Myometrial cell (primary cell): Measurements from ENCODE around the gene PDE4A.

- RAMPAGE, long total RNA, result no peak
Measured at GRCh38 chr19:10109542-10110034, 1.9 kb upstream of the P2RY11 start.

GRCh38 chr19:10110035-10110908 is 1.2 kb upstream of the P2RY11 start:
- RAMPAGE, long total RNA, result no peak

- RAMPAGE, long total RNA, result no peak
Measured at GRCh38 chr19:10172771-10173612, 21.8 kb downstream of the DNMT1 start.

DNA sequence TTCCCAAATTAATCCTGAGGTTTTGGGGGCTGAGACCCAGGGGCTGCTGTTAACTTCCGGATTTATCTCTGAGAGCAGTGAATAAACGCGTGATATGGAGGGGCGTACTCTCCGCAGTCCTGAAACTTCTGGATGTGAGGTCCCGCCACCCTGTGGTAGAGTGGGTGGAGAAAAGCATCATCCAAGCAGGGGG is 671 bp downstream of the RAVER1 start:
- RAMPAGE, long total RNA, result no peak

GRCh38 chr19:10395996-10396251 is 7.4 kb downstream of the CDC37 start:
- RAMPAGE, long total RNA, result no peak

- RAMPAGE, long total RNA, result no peak
Measured at GRCh38 chr19:10412132-10412726, 8.1 kb upstream of the PDE4A start.

GRCh38 chr19:10420424-10420822 is at the start of gene PDE4A:
Gene PDE4A (plus strand): TSS chr19:10420538.
- RAMPAGE, long total RNA, result no peak

- RAMPAGE, long total RNA, result no peak
Measured at GRCh38 chr19:10423922-10424325, 3.6 kb downstream of the PDE4A start.

DNA sequence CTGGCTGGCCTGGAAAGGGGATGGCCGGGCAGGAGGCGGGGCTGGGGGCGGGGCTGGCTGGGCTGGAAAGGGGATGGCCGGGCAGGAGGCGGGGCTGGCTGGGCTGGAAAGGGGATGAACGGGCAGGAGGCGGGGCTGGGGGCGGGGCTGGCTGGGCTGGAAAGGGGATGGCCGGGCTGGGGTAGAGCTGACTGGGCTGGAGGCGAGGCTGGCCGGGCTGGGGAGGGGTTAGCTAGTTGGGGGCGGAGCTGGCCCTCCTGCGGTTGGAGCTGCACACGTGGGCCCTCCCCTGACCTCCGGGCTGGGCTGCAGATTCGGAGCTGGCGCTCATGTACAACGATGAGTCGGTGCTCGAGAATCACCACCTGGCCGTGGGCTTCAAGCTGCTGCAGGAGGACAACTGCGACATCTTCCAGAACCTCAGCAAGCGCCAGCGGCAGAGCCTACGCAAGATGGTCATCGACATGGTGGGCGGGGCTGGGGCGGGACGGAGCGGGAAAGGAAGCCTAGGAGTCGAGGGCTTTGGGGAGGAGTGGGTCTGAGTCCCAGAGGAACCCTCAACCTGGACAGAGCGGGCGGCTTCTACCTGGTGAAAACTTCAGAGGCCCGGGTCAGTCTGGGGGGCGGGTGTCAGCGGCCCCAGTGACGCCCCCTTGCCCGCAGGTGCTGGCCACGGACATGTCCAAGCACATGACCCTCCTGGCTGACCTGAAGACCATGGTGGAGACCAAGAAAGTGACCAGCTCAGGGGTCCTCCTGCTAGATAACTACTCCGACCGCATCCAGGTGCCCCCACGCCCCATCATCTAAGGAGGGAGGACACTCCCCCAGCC is 41.1 kb downstream of the PDE4A start:
- RAMPAGE, long total RNA, result no peak

GRCh38 chr19:10644816-10645305 is 9.3 kb upstream of the ILF3 start:
- RAMPAGE, long total RNA, result no peak

DNA sequence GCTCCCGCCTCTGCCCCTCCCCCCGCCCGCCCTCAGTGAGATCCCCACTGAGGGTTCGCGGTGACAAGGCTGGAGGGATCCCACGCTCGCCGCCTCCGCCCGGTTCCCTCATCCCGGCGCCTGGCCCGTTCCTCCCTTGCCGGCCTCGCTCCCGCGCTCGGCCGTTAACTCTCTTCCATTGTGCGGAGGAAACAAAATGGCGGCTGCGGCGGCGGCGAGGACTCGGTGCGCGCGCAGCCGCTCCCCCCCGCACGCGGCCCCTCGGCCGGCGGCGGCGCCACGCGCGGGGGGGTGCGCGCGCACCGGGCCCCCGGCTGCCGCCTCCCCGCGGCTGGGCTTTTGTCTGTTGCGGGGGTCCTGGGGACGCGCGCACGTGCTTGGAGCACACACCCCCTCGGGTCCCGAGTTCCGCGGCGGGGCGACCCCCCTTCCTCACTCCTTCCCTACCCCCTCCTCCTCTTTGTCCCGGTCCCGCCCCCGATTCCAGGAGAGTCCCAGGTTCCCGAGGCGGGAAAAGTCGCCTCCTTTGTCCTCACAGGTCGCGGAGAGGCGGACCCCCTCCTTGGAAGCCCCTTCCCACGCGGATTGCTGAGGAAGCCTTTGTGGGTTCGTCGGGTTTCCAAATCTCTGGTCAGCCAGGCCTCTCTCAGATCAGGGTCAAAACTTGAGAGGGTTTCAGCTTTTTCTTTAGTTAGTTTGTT is 522 bp downstream of the ILF3 start:
- RAMPAGE, long total RNA, result no peak

GRCh38 chr19:10662226-10663127 is 8.3 kb downstream of the ILF3 start:
- RAMPAGE, long total RNA, result no peak

DNA sequence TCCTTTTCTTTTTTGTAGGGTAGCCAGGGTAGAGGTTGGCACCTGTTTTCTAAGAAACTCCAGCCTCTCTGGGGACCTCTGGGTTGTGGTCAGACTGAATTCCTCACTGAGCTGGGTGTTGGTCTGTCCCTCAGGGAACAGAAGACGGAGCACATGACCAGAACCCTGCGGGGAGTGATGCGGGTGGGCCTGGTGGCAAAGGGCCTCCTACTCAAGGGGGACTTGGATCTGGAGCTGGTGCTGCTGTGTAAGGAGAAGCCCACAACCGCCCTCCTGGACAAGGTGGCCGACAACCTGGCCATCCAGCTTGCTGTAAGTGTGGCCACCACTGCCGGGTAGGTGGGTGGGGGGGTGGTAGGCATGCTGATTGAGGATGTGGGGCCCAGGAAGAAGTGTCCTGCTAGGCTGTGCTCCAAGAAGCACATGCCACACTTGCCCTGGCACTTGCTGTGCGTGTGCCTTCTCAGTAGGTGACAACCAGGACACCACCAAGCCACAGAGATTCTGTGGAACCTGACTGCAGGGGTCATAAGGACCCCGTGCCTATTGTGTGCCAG is 17.2 kb downstream of the ILF3 start:
- RAMPAGE, long total RNA, result no peak

- RAMPAGE, long total RNA, result no peak
Measured at GRCh38 chr19:10749647-10750239, 31.9 kb downstream of the DNM2 start.

DNA sequence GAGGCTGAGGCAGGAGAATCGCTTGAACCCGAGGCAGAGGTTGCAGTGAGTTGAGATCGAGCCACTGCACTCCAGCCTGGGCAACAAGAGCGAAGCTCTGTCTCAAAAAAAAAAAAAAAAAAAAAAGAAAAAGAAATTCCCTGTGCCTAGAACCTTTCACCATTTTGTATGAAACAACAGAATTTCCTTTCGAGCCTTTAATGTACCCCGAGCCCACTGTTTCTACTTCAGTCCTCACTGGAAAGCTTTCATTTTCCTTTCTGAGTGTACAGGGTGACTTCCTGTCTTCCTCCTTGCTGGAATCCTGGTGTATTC is 39.9 kb downstream of the DNM2 start:
- RAMPAGE, long total RNA, result no peak

- RAMPAGE, long total RNA, result no peak
Measured at GRCh38 chr19:10764125-10765103, 46.5 kb downstream of the DNM2 start.

- RAMPAGE, long total RNA, result no peak
Measured at GRCh38 chr19:10768361-10768842, 50.5 kb downstream of the DNM2 start.

DNA sequence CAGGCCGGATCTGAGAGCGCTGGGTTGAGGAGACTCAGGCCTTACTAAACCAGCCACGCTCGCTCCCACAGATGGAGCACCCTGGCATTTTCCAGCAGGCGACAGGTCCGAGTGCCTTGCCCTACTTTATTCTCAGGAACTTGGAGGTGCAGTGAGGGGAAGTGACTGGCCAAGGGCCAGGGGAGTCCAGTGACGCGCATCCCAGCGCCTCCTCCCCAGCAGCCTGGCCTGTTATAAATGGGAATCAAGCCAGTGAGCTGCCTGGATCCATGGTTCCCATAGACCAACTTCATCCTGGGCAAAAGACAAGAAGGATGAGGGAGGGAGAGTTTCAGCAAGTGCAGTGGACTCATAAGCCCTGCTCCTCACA is 35.5 kb downstream of the TMED1 start:
- RAMPAGE, long total RNA, result no peak

DNA sequence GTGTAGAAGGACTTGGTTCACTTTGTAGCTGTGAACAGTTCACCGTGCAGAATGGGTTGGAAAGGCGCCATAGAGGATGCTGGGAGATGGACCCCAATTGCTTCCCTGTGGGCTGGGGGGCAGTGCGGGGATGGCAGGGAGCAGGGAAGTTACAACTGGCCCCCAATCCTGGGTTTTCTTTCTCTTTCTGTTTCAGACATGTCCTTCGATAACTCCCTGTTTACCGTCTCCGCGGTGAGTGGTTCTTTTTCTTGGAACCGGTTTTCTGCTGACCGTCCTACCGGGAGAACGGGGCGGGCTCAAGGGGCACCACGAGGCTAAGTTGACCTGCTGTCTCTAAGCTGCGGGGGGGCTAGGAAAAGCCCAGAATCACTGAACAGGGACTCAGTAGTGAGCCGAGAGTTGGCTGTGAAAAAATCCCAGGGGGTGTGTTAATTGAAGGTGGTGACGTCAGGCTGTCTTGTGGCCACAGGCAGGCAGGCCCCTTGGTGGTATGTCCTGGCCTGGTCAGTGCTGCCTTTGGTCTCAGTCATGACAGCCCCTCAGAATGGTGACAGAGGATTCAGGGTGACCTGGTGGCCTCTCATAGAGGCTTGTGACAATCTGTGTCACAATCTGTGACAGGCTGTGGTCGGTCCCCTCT is 8.3 kb upstream of the CARM1 start:
- RAMPAGE, long total RNA, result no peak

GRCh38 chr19:10898464-10899092 is 27.2 kb downstream of the CARM1 start:
- RAMPAGE, long total RNA, result no peak